ENCODE measurements around a stretch of chr17.

GRCh38 chr17:50656757-50657372 is 22.2 kb downstream of the ABCC3 start:
- RRBS, result no CpG with 5 or more reads among the region's 9 CpGs

DNA sequence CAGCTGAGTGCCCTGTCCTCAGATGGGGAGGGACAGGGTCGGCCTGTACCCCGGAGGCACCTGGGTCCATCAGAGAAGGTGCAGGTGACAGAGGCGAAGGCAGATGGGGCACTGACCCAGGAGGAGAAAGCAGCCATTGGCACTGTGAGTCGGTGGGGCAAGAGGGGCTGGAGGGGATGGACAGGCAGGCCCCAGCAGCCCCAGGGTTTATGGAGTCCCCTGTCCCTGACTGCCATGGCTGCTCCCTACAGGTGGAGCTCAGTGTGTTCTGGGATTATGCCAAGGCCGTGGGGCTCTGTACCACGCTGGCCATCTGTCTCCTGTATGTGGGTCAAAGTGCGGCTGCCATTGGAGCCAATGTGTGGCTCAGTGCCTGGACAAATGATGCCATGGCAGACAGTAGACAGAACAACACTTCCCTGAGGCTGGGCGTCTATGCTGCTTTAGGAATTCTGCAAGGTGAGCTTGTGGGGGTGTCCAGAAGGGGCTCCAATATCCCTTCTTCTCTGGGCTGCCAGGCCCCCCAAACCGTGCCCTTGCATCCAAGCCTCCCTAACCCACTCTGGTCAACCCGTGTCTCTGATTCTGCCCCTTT is 32.0 kb downstream of the ANKRD40 start:
- RRBS, result no CpG with 5 or more reads among the region's 10 CpGs

DNA sequence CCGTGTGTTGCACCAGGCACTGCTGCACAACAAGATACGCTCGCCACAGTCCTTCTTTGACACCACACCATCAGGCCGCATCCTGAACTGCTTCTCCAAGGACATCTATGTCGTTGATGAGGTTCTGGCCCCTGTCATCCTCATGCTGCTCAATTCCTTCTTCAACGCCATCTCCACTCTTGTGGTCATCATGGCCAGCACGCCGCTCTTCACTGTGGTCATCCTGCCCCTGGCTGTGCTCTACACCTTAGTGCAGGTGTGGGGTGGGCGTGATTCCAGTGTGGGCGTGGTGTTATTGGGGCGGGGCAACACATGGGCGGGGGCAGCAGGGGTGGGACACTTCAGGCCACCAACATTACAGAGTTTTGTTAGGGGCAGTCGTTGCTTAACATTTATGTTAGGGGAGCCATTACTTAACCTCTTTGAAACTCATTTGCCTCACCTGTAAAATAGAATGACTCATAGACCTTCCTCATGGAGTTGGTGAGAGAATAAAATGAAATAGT is 31.3 kb downstream of the ANKRD40 start:
- RRBS, result no CpG with 5 or more reads among the region's 13 CpGs

DNA sequence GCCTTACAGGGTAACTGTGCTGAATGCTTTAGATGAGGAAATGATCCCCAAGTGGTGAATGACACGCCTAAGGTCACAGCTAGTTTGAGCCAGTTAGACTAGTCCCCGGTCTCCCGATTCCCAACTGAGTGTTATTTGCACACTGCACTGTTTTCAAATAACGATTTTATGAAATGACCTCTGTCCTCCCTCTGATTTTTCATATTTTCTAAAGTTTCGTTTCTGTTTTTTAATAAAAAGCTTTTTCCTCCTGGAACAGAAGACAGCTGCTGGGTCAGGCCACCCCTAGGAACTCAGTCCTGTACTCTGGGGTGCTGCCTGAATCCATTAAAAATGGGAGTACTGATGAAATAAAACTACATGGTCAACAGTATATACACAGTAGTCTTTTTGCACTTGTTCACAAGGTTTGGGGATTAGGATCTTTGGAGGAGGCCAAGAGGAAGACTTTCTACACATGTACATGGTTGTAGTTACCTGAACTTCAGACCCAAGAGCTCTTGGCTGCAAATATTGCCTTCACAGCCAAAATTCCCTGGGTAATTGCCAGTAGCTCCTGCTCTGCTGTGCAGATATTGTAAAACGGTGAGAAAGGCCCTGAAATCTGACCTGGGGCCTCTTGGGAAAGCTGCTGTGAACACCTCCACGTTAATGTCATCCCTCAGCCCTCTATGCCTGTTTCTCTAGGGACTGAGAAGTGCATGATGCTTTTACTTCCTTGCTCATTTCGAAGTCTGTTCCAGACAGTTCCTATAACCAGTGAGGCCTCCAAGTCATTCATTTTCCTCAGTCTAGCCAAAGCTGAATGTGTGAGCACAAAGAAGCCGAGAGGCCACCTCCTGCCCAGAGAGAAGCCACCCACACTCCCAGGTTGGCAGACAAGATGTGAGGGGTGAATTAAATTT is 16.1 kb downstream of the ANKRD40 start:
- RRBS, result no CpG with 5 or more reads among the region's 9 CpGs

DNA sequence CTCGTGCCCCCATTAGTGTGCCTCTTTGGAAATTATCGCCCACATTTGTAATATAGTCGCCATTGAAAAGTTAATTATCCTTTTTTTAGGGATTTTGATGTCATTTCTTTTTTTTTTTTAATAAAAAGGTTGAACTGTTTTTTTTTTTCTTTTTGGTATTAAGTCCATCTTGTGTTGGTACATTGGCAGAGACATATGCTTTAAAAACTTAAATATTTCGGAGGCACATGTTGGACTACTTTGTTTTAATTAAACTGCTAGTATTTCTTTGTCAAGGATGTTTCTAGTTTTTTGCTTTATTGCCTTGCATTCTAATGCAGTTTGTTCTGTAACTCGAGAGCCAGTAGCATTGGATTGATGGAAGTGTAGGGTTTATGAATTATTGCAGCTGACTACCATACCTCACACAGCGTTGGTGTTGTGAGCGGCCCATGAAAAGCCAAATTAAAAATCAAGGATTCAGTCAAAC is 16.4 kb downstream of the ANKRD40CL start:
- RRBS, result no CpG with 5 or more reads among the region's 7 CpGs

DNA sequence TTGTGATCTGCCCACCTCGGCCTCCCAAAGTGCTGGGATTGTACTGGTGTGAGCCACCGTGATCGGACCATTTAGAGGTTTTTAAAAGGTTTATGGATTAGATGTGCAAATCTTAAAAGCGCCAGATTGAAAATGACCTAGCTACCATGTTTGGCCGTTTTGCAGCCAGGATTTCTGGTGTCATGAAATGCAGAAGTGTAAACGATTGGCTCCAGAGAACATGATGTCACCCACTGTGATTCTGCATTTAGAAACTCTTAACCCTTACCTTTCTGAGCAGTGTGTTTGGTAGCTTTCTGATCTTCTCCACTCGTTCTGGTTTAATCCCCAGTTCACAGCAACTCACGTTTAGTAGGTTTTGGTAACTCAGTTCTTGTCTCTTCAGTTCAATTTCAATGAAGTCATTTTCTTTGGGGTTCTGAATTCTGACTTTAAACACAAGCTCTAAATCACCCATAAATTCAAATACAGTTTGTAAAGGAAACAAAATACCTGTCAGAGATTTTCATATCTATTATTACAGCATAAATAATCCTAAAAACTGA is 4.1 kb downstream of the ANKRD40CL start:
- RRBS, result no CpG with 5 or more reads among the region's 8 CpGs

- RRBS, result no CpG with 5 or more reads among the region's 9 CpGs
Measured at GRCh38 chr17:50845493-50846118, 10.2 kb downstream of the WFIKKN2 start.

GRCh38 chr17:50863047-50864241 is 2.7 kb downstream of the TOB1 start:
- RRBS, result no CpG with 5 or more reads among the region's 15 CpGs

DNA sequence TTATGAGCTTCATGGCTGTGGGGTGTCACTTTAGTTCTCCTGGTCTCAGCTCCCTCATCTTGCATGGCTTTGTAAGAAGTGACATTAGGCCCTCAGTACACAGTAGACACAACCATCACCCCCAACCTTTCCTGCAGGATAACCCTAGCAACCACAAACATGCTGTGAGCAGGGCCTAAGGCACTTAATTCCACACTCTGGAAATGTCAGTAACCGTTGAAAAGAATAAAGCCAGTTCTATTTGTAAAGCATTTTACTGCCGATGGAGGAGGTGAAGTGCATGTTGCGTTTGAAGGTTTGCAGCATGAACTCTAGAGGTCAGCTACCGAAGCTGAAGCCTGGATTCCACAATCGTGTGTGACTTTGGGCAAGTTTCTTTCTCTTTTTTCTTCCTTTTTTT is 25.9 kb upstream of the TOB1 start:
- RRBS, result no CpG with 5 or more reads among the region's 5 CpGs

DNA sequence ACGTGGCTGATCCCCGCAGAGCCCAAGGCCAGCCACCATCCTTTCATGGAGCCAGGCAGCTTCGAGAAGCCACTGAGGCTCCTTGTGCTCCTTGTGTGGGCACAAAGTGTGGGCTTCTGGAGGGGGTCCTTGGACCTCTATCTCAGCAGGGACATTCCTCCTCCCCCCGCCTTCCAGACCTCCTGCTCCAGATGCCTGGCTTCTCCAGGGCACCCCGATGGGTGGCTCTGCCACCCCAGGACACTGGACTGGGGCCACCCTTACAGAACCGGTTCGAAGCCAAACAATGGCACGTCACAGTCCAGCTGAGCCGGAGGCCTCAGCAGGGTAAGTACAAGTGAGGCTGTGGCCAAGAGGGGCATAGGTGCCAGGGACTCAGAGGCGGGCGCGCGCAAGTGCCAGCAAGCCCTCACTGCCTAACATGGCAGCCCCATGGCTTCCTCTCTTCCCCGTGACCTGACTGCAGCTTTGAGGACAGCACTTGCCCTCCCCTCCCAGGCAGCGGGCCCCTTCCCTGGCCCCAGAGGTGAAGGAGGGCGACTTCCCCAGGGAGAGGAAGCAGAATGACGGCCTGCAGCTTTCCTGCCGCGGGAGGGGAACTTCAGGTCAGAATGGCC is 51.8 kb upstream of the TOB1 start:
- RRBS, result 80% methylated on average over 1 of the region's 19 CpGs

GRCh38 chr17:51029624-51030289 is 90.9 kb downstream of the SPAG9 start:
- RRBS, result no CpG with 5 or more reads among the region's 3 CpGs

DNA sequence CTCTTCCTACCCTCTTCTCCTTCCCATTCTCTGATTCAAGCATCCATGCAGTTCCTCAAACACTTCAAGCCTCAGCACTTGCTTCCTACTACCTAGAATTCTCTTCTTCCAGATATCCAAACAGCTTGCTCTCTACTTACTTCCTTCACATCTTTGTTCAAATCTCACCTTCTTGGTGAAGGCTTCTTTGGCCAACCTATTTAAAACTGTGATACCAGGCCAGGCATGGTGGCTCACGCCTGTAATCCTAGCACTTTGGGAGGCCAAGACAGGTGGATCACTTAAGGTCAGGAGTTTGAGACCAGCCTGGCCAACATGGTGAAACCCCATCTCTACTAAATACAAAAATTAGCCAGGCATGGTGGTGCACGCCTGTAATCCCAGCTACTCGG is 38.8 kb downstream of the SPAG9 start:
- RRBS, result no CpG with 5 or more reads among the region's 3 CpGs

- RRBS, result no CpG with 5 or more reads among the region's 3 CpGs
Measured at GRCh38 chr17:51103010-51103612, 17.6 kb downstream of the SPAG9 start.

DNA sequence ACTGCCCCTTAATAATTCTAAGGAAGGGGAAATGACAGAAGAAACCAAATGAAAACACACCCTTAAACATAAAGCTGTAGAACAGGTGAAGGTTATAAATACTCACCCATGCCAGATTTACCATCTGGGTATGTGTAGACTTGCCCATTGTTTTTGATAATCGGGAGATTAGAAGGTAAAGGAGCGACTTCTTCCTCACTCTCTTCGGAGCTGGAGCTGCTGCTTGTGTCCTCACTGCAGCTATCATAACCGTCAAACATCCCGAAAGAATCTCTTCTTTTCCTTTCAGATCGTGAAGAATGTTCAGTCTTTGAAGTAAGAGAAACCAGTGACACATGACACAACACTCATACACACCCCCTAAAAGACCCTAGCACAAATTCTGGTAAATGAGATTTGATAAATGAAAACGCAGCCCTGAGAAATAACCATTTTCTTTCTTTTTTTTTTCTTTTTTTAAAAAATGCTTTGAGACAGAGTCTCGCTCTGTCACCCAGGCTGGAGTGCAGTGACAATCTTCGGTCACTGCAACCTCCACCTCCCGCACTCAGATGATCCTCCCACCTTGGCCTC is 34.9 kb downstream of the MBTD1 start:
- RRBS, result no CpG with 5 or more reads among the region's 10 CpGs

DNA sequence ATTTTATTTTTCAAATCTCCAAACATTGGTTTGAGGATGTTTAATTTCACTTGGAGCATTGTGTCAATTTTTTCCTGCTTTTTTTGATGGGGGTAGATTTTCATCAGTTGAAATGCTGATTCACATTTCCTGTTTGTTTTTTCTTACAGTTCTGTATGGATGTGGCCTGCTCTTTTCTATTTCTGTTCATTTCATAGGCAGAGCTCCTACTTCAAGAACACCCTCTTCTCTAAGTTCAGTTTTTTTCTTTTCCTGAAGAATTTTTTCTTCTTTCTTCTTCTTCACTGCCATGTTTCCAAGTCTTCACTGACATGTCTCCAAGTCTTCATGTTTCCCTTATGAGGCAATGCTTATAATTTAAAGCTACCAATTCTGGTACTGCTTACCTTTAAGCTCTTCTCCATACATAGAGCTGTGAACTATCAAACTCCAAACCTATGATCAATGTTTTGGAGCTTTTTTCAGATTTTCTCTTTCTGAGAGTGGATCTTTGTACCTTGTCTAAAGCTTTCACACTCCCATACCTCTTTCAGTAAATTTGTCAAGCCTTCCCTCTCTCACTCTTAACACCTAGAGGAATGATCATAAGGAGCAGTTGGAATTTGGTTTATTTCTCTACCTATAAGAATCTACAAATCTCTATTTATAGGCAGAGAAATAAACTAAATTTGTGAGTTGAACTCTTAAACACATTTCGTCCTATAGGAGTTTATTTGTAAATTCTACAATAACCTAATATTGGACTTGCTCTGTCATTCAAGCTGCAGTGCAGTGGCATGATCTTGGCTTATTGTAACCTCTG is 8.6 kb downstream of the MBTD1 start:
- RRBS, result no CpG with 5 or more reads among the region's 1 CpG

DNA sequence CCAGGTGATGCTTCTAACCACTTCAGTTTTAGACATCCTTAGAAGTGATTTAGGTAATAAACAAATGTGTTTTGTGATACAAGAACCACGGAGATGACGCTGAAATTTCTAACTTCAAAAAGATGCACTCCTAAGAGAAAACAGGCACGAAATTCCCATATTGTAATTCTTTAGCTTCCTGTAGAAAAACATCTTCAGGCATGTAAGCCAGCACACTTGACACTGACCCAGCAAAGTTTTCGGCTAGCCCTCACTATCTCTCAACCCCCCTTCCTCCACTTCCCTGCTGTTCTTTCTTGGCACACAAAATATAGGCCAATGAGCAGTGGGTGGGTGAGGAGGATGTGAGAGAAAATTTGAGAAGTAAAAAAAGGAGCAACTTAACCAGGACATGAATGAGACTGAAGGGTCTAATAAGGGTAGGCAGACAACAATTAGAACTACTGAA is 1.2 kb downstream of the MBTD1 start:
- RRBS, result no CpG with 5 or more reads among the region's 4 CpGs

DNA sequence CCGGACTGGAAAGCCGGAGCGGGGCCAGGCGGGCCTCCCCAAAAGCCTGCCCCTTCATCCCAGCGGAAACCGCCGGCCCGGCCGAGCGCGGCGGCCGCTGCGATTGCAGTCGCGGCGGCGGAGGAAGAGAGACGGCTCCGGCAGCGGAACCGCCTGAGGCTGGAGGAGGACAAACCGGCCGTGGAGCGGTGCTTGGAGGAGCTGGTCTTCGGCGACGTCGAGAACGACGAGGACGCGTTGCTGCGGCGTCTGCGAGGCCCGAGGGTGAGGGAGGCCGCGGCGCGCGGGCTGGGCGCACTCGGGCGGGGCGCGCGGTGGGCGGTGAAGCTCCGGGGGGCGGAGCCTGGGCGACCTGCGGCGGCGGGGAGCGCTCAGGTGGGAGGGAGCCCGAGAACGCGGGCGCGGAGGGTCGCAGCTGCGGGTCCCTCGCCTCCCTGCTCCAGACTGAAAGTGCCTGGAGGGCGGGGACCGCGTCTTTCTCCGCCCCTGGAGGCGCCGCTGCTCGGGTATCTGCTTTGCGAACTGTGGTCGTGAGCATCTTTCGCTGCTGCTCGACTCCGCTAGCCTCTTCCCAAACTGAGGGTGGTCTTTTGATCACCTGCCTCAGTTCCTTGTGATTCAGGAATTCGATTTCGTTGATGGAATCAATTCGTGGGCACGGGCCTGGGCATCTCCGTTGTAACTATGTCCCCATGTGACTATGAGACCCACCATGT is 475 bp downstream of the UTP18 start:
- RRBS, result 1% methylated on average over 16 of the region's 81 CpGs

DNA sequence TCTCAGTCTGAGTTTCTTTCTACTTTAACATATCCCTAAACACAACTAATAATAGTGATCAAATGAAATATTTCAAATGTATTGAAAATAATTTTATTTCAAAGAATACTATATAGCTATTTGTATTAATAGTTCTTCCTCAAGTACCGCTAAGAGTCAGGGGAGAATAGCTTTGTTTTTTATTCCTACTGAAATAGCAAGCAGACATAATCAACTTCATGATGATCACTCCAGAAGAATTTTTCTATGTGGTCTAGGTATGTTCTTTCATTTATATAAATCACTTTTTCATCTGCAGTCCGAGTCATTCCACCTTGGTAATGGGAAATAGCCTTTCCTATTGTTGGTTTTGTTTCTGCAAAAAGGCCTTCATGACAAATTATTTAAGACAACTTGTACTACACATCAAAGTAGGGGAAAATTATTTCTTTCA is 453.7 kb upstream of the CA10 start:
- RRBS, result no CpG with 5 or more reads among the region's 2 CpGs

DNA sequence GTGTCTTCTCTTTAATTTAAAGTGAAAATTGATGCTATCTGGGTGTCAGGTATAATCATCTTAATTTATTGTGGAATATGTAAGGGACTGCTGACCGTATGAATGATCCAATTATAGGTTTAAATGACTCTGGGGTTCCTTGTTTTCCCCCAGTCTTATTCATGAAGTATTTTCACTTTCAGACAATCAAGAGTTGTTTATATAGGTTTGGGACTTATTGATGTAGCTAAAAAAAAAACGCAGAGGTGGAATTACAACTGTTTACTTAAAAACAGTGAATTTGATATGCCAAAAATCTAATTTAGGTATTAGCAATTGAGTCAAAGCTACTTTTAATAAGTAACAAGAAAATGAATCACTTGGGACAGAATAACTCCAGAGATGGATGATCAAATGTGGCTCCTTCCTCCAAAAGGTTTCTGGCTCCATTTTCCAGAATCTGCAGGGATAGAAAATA is 215.1 kb upstream of the TOM1L1 start:
- RRBS, result no CpG with 5 or more reads among the region's 2 CpGs

DNA sequence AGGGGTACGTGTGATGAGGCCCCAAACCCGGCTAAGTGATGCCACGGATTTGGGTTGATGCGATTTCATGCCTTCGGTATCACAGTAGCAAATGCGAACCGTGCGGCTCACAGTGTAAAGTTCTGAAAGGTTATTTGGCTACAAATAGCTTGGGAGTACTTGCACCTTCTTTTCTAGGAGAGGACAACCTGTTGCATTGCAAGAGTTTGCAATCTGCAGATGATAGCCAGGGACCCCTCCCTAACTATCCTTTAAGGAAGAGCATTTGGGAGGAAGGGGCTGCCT is 1.5 kb downstream of the HLF start:
- RRBS, result no CpG with 5 or more reads among the region's 8 CpGs

All from pericardium (tissue), 1 donor.